ENCODE measurements around the genes CLNK and FAM200B.

DNA sequence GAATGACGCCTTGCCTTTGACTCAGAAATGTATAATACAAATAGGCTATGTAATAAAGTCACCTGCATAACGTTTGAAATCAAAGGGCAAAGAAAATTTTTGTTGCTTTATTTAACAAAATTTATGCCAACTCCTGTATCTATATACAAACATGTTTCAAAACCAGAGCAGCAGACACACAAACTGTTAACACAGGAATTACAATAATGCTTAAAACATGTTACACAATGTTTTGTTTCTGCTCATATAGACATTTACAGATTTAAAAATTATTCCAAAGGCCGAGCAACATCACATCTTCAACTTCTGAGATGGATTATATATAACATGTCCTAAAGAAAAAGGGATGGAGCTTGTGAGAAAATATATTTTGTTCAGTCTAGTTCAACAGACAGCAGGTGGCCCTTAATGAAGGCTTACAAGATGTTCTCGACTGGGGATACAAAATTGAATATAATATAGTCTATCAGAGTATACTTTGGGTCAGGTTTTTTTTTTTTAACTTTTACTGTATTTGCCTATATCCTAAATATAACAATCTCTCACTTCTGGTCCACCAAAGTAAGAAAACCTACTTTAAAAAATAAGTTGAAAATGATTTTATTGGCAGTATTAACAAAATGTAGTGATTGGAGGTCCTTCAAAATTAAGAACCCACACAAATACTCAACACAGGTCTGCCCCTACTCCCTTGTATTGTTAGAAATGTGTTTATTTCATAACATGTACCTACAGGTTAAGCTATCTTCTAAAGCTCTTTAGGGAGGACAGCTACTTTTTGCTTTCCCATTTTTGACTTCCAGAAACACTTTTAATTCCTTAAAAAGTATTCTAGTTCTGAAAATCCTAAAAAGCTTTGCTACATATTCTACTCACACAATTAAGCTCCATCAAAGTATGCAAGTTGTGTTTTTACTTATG is 17.2 kb downstream of the ZNF518B start:
- RRBS: no CpG with 5 or more reads among the region's 4 CpGs

- RRBS: no CpG with 5 or more reads among the region's 8 CpGs
Measured at GRCh38 chr4:10684679-10685149, at the start of gene CLNK. CLNK (minus strand) TSS chr4:10684768.

DNA sequence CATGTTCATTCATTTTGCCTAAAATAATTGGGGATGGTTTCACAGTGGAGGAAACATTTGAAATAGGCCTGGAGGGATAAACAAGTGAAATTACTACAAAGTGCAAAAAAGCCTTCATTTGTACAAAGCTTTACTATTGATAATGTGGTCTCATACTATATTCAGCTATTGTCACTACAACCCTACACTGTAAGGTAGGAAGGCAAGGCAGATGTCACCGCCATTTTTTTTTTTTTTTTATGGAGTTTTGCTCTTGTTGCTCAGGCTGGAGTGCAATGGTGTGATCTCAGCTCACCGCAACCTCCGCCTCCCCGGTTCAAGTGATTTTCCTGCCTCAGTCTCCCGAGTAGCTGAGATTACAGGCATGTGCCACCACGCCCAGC is 27.6 kb downstream of the HS3ST1 start:
- RRBS: no CpG with 5 or more reads among the region's 6 CpGs

GRCh38 chr4:11420351-11420976 is 8.2 kb downstream of the HS3ST1 start:
- RRBS: no CpG with 5 or more reads among the region's 8 CpGs

GRCh38 chr4:12116171-12116476 is 687.4 kb upstream of the HS3ST1 start:
- RRBS: no CpG with 5 or more reads among the region's 2 CpGs

- RRBS: 9% methylated on average over 3 of the region's 11 CpGs
Measured at GRCh38 chr4:13483071-13483517, 1.0 kb downstream of the RAB28 start.

- RRBS: no CpG with 5 or more reads among the region's 4 CpGs
Measured at GRCh38 chr4:13614079-13615008, 13.2 kb downstream of the BOD1L1 start.

- RRBS: no CpG with 5 or more reads among the region's 4 CpGs
Measured at GRCh38 chr4:13626549-13627009, 946 bp downstream of the BOD1L1 start.

DNA sequence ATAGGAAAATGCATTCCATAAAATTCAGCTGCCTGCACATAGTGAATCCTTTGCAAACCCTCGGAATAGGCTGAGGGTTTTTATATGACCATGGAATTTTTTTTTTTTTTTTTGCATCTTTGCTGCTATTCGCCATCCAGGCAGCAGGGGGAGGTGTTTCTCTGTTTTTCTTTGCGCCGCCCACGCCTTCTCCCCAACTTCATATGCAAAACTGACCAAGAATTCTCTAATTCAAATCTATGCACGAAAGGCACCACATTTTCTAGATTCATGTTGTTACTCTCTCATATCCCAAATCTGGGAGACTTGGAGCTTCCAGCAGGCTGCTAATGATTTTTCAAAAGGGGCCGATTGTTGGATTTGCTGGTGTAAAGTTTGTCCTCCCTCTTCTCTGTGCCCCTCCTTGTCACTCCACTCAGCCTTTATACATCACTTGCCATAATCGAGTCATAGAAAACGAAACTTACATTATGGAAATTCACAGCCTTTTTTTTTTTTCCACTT is 29.0 kb upstream of the BOD1L1 start:
- RRBS: no CpG with 5 or more reads among the region's 9 CpGs

DNA sequence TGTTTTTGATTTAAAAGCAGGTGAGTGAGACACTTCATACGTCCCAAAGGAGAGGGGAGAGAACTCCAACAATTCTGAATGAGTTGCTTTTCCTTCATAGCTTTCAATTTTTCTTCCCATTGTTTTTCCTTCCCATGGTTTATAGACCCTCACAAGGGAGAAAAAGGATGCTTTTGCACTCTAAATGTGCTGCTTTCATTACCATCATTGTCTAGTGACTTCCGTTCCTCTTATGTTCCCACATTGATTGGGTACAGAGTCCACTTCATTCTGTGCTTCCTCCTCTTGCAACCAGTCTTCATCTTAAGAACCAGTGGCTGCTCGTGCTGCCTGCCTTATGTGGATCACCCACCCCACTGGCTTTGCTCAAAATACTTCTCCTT is 76.4 kb upstream of the BOD1L1 start:
- RRBS: no CpG with 5 or more reads among the region's 3 CpGs

DNA sequence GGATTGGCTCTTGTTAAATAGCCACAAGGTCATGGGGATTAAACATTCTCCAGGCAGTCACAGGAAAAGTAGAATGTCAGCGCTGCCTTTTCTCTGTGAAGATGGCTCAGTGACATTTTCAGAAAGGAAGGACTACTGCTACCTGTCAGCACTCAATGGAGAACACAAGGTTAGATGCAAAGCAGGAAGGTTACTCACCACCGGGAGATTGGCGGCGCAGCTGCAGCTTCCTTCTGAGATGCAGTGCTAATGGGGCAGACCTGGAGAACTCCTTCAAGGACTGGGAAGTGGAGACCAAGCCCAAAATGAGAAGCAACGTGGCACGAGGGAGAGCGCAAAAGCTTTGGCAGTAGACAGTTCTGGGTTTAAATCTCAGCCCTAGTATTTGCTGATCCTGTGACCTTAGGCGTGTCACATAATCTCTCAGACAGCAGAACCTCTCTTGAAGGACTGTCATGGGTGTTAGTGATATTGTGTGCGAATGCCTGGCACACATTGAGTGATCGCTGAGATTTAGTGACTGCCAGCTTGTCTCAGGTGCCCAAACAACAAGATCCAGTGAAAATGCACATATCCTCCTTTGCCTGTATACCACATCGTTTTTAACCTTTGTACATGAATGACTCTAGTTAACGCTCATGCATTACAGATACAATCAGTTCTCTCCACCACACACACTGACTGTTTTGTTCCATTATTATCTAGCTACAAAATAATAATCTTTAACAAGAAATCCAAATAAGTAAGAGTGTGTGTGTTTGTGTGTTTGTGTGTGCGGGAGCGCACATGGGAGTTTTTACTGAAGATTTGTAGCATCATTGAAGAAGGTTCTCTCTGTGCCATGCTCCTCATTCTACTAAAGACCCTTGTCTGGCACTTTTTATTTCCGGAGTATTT is 213.3 kb upstream of the BOD1L1 start:
- RRBS: no CpG with 5 or more reads among the region's 15 CpGs

DNA sequence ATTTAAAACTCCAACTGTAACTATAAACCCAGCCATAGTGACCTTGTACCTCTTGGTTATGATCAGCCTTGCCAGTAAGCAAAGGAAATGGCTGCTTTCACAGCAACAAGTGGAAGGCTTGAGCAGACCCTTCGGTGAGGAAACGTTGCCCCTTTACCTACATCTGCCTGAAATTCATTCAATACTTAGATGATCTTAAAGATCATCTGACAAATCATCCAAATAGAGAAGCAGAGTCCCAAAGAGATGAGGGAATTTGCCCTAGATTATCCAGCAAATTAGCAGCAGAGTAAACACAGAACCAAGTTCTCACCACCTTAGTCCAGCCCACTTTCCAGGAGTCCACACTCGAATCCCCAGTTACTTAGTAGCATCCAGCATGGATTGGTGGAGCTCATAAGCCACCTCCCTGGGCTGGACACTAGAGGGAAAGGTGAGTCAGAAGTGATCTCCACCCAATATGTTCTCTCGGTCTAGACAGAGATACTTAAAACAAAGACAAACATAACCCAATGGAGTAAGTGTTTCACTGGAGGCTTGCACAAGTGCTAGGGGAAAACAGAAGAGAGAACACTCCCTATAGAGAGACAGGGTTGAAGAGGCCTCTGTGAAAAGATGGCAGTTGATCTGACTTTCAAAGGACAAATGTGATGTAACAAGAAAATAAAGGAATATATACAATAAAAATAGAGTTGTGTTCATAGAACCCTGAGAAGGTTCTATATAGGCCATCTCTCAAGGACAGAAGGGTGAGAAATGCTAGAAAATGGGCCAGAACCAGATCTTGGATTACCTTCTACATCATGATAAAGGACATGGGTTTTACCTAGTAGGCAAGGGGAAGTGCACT is 105.1 kb upstream of the CPEB2 start:
- RRBS: no CpG with 5 or more reads among the region's 4 CpGs

- RRBS: no CpG with 5 or more reads among the region's 3 CpGs
Measured at GRCh38 chr4:15677384-15678278, 4.0 kb upstream of the FAM200B start.

DNA sequence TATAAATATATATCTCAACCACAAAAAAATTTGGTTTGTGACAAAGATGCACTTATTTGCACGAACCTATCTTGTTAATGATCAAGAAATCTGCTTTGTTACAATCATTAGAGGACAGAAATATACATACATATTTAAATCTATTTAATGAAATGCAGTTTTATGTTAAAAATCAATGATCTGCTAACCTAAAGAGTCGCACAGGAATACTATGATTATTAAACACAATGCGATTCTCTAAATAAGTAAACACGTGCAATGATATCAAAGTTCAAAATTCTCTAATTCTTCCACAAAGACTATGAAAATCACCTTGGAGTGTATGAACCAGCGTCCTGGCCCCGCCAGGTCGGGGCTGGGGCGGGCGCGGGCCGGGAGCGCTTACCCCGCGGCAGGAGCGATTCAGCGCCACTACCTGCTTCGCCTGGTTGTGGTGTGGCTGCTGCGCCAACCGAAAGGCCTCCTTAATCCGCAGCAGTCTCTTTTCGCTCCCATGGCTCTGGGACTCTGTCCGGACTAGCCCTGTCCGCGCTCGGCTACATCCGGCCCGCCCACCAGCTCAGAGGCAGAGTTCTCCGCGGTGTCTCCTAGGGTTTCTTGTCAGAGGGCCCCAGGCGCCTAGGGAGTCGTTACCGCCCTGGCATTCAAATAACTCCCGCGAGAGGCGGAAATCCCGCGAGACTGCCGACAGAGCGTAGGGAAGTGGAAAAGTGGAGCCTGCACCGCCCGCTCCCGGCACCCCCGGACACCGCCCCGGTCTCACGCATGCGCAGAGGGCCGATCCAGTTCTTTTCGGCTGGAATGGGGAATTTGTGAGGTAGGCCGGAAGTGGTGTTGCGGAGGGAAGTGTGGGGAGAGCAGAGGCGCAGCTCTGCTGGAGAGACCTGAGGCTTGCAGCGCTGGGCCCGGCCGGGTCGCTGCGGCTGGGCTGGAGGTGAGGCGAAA is at the start of gene FAM200B:
TSS of gene FAM200B (plus strand) at position 860 of the 945 bp plus-strand sequence.
- RRBS: 2% methylated on average over 11 of the region's 58 CpGs

DNA sequence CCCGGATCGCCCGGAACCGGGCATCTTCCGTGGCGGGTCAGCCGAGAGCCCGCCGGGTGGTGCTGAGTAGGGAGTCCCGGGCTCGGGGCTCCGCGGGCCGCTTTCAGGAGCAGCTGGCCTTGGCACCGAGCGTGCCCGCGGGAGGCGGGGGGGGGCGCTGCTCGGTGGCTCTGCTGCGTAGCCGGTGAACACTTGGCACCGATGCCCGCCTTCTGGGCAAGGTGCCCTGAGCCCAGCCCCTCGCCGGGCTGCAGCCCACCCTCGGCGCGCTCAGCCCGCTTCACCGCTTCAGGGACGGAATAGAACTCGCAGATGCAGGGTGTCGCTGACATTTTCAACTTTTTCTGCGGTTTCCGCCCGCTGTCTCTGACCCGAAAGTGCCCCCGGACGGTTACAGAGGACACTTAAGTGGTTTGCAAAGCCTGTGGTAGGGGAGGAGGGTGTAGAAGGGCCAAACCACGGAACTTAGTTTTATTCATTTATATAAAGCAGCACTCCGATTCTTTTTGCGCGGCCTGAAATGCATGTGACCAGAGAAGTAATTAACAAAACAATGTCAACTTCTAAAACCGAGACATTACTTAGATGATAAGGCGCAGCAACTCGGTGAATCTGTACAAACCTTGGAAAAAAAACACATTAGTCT is 712 bp downstream of the CD38 start:
- RRBS: 4% methylated on average over 16 of the region's 48 CpGs

DNA sequence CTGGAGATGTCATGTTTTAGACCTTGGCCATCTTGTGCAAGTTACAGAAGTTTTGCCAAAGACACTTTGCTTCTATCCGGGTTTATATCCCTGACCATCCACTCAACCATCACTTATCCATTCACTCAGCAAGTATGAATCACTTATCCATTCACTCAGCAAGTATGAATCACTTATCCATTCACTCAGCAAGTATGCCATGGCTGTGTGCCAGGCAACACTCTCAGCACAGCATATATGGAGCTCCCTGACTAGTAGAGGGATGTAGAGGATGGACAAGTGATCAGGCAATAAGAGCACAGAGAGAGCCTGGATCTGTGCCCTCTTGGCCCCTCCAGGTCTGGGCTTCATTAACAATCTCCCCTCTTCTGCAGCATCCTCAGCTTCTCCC is 17.2 kb downstream of the FGFBP1 start:
- RRBS: no CpG with 5 or more reads among the region's 1 CpG

GRCh38 chr4:16081916-16082842 is 1.6 kb downstream of the PROM1 start:
- RRBS: no CpG with 5 or more reads among the region's 49 CpGs

DNA sequence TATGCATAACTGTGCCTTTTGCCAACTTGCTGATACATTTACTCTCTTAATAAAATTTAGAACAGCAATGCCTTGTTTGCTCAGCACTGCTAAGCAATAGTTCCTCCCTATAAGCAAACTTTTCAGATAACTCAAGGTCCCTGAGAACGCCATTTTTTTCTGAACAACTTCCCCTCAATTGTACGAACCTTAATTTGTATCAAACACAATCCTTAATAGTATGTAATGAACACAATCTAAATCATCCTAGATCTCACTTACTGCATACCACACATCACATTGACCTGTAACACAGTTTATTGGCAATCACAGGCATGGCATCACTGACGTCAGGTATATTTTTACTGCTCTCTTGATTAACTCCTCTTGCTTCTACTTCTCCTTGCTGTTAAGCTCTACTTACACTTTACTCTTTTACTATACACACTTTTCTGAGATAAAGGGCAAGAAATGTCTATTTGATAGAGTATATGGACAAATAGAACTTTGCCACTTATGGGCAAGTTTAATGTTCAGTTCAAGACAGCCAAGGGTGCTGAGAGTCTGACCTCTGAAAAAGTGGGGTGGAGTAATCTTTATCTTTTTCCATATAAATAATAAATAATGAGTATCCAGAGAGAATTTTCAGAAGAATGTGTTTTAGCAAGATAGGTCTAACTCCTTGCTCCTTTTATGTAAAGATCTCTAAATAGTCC is 66.9 kb downstream of the TAPT1 start:
- RRBS: no CpG with 5 or more reads among the region's 3 CpGs

DNA sequence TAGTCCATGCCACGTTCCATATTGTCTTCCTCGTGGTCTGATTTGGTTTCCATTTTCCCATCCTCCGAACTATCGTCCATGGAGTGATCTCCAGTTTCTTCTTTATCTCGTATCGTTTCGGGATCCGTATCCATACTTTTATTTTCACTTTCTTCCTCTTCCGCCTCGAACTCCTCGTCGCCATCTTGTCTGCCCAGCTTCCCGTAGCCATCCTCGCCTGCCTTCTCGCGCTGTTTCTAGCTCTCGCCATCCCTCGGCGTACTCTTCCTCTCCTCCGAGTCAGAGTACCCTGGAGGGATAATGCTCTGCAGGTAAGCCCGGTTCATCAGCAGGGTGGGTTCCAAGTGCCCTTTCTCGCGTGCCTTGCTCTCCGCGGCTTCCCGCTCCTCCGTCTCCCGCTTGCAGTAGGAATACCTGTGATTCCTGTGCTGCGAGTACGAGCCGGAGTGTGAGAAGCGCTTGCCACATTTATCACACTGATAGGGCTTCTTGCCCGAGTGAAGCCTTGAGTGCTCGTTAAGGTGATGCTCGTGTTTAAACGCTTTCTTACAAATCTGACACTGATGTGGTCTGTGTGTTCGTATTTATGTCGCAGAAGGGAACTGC is 134.5 kb upstream of the TAPT1 start:
- RRBS: no CpG with 5 or more reads among the region's 38 CpGs

Data from cardiac fibroblast (primary cell).